ENCODE results near the genes S1PR1 and EEIG2.

- RRBS = no CpG with 5 or more reads among the region's 10 CpGs
Observed at GRCh38 chr1:101024974-101025647, 473 bp downstream of the DPH5 start.

GRCh38 chr1:101236736-101237351, at the start of gene S1PR1:
Gene S1PR1 (plus strand): TSS chr1:101237019.
- RRBS = 2% methylated on average over 16 of the region's 42 CpGs

DNA sequence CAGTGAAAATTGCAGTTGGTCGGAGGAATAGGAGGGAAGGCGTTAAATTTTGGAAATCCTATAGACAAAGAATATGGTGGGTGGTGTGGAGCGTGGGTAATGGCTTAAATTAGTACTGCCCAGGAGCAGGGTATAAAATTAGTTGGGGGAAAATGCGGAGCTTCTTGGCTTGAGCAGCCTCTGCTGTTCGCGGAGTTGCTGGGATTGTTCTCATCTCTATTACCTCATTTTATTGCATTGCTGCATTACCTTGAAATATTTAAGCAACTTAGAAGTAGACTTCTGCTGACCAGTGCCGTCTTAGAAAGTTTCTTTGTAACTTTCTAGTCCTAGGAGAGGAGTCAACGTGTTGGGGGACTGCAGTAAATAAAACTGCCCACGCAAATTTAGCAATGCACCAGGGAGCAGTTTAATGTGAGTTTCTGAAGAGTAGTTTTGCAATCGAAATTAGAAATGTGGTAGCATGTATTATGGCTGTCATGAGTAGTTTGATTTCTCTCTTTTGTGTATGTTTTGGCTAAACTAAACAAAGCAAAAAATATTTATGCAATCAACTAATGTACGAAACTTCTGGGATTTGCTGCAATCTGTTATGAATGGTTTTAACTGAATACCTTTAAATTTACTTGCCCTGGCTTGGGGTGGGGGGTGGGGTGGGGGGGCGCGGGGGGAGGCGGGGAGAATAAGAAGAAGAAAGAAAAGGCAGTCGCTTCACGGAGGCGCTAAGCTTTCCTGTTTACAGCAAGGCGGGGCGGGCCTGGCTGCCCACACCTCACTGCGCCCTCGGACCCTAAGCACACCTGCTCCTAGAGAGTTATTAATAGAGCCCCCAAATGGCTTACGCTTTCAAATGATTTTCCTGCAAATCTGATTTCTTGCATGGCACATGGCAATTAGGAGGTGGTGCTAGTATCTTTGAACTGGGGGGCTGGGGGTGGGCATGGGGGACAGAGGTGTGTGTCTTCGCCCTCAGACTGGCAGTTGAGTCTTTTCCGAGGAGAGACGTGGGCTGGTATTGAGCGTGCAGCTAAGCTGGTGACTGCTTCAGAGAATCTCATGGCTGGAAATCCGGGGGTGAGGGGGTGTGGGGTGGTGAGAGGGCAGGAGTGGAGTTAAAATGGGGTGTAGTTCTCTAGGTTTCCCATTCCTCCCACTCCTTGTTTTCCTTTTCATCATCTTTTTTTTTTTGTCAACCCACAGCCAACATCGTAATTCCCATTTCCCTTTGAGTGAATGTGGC, 953 bp downstream of the S1PR1 start:
- RRBS = no CpG with 5 or more reads among the region's 28 CpGs

GRCh38 chr1:101257864-101258456, 21.1 kb downstream of the S1PR1 start:
- RRBS = no CpG with 5 or more reads among the region's 1 CpG

DNA sequence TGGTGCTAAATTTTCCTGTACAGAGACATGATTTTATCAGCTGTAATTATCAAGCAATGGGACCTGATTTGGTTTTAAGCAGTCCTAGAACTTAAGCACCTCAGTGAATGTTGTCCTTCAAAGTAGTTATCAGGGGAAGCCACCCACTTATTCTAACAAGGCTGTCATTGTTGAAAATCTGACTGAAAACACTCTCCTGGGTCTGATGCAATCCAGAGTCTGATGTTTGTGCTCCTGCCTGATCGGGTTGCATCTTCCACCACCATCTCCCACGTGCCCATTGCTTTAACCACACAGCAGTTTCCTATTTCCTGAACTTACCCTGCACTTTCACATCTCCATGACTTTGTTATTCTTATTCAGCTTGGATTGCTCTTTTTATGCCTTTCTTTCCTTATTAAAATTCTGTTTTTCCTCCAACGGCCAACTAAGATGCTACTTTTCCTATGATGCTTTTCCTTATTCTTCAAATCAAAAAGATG, 54.9 kb downstream of the S1PR1 start:
- RRBS = no CpG with 5 or more reads among the region's 3 CpGs

DNA sequence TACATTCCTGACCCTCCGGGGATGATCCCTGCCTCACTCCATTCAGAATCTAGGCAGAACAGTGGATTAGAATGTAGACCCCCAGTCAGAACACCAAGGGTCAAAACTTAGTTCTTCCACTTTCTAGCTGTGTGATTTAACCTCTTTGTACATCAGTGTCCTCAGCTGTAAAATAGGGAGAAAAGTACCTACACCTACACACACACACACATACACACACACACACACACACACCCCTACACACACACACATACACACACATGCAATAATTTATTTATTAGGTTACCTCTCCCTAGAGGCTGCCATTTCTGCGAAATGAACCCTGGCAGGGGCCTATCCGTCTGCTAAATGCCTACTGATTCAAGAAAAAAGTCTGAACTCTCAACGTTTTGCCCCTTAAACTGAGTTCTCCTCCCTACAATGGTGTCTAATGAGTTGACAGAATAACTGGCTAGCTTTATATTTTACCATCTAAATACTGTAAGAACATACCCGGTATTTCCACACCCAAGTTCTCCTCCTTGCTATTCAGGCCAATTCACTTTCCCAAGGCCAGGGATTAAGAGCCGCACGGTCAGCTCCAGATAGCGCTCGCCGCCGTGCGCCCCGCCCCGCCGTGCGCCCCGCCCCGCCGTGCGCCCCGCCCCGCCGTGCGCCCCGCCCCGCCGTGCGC, 459 bp upstream of the RNPC3 start:
- RRBS = no CpG with 5 or more reads among the region's 28 CpGs

- RRBS = no CpG with 5 or more reads among the region's 3 CpGs
Observed at GRCh38 chr1:103561519-103561997, 9.8 kb upstream of the AMY2B start.

DNA sequence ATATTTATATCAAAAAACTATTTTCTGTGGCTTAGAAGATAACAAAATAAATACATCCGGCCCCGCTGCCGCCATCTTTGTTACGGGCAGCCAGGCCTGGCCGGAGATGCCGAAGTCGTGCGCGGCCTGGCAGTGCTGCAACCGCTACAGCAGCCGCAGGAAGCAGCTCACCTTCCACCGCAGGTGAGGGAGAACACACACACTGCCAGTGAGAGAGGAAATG, 323.1 kb downstream of the AMY1C start:
- RRBS = no CpG with 5 or more reads among the region's 12 CpGs

GRCh38 chr1:107877792-107878036, 87.3 kb downstream of the VAV3 start:
- RRBS = no CpG with 5 or more reads among the region's 1 CpG

DNA sequence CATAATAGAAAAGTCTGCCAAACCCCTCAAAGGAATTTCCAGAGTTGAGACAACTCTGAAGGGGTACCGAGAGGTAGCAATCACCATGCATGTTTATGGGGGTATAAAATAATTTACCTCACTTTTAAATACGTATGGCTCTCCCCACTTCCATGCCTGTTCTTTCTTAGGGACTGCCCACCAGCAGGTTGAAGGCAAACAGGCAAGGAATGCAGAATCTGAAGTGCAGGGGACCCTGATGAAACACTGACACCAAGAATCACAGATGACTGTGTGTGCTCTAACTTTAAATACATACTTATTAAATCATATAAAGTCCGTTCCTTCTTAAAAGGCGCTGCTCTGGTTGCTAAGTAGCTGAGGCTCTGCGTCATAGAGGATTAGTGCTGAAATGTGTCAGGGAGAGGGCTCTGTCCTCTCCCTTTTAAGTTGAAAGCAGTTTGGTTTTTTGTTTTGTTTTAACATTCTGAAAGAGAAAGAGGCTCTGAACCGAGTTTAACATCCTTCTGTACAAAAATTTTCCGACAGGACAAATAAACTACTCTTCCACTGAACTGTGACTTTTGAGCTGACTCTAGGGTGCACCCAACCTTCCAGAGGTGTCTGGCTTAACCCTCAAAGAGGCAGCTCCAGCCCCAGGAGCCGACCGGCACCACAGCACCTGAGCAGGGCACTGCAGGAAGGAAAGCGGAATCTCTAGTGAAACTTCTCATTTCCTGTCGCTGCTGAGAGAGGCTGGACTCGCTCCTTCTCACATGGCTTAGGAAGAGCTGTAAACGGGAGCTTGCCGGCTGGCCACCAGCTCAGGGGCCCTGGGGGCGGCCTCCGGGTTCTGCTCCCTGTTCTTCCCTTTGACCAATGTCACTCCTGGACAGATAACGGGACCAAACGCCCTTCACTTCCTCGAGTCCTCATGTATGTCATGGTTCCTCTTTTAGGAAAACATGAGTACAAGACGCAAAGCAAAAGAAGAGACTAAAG, 1.4 kb downstream of the VAV3 start:
- RRBS = 3% methylated on average over 3 of the region's 20 CpGs

DNA sequence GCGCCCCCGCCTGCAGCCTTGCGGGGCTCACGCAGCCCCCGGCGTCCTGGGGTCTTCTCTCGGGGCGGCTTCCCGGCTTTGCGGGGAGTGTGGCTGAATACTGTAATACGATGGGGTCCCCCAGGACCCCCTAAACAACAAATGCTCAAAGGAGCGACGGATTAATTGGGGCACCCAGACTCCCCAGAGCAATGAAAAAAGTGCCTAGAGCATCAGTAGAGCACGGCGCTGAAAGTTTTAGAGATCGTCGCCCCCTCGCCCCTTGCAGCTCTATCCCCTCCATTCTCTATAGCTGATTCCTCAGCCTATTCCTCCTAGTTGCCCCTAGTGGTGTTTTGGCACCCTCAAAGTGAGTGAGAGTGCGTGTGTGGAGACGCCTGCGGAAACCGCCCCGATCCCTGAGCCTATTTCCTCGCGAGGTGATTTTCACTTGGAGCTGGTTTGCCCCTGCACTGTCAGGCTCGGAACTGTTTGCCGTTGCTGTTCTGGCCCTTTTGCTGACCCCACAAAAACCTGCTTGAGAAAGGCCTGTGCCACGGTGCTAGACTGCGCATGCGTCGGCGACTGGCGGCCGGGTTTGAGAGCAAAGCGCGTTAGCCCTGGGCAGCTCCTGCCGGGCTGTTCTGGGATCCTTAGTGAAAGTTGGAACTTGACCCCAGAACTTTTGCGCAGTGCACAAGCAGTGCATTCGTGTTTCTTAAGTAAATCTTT, 512 bp upstream of the VAV3 start:
- RRBS = 2% methylated on average over 4 of the region's 39 CpGs

DNA sequence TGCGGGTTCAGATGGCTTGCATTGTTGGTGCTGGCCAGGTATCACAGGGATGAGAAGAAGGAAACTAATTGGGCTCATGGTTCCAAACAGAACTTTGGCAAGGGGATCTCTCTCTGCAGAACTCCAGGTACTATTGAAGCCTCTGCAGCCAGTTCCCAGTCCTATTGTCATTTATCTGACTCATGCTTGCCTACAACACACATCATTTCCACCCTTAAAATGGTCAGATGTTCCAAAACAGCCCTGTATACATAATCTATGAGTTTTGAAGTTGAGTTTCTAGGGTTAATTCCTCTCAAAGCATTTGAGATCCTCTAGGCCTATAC, 88.6 kb upstream of the VAV3 start:
- RRBS = no CpG with 5 or more reads among the region's 1 CpG

GRCh38 chr1:108166619-108167146, 33.5 kb downstream of the SLC25A24 start:
- RRBS = no CpG with 5 or more reads among the region's 9 CpGs

DNA sequence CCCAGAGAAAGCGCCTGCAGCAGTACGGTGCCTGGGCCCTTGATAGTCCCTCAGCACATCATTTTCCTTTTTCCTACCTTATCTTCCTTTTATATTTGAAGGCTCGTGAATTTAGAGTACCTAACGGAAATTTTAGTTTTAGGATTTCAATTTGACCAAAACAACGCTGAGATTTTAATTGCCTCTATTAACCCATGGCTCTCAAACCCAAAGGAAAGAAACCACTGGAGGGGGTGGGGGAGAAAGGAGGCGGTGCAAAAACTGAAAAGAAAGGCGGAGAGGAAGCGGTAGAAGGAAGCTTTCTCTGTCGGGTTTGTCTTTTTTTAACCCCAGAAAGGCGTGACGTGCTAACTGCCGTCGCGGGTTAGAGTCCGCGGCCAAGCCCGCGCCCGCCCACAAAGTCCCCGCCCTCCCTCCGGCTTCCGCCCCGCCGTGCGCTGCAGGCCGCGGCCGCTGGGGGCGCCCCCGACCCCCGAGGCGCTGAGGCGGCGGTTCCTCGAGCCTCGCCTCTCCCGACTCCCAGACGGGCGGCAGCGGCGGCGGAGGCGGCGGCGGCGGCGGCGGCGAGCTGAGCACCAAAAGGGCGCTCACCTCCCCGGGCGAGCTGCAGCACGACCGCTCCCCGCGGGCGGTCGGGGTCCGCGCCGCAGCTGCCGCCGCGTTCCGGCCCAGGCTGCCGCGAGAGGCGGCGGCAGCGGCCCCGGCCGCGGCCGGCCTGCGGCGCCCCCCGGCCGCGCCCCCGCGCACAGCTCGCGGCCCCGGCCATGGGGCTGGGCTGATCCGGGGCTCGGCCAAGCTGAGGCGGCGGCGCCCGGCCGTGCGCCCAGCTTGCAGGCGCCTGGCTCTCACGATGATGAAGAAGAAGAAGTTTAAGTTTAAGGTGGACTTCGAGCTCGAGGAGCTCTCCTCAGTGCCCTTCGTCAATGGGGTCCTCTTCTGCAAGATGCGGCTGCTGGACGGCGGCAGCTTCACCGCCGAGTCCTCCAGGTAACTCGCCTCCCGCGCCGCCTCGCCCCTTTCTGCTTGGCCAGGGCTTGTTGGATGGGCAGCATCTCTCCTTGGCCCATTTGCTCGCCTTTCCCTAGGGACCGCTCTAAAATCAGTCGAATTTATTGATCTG, at the start of gene EEIG2:
Gene EEIG2, plus strand, starts transcription at position 522 of the 1,120 bp plus-strand sequence.
- RRBS = 1% methylated on average over 21 of the region's 110 CpGs

DNA sequence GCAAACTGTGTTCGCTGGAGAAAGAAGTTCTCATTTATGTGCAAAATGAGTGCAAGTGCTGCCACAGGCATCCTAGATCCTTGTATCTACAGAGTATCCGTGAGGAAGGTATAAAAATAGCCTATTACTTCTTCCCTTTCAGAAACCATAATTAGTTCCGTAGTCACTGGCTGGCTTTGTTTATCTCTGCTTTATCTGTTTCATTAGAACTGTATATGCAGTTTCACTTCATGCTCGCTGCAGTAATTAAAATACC, 40.6 kb downstream of the EEIG2 start:
- RRBS = no CpG with 5 or more reads among the region's 4 CpGs

GRCh38 chr1:108617566-108618288, 43.2 kb downstream of the HENMT1 start:
- RRBS = no CpG with 5 or more reads among the region's 7 CpGs

DNA sequence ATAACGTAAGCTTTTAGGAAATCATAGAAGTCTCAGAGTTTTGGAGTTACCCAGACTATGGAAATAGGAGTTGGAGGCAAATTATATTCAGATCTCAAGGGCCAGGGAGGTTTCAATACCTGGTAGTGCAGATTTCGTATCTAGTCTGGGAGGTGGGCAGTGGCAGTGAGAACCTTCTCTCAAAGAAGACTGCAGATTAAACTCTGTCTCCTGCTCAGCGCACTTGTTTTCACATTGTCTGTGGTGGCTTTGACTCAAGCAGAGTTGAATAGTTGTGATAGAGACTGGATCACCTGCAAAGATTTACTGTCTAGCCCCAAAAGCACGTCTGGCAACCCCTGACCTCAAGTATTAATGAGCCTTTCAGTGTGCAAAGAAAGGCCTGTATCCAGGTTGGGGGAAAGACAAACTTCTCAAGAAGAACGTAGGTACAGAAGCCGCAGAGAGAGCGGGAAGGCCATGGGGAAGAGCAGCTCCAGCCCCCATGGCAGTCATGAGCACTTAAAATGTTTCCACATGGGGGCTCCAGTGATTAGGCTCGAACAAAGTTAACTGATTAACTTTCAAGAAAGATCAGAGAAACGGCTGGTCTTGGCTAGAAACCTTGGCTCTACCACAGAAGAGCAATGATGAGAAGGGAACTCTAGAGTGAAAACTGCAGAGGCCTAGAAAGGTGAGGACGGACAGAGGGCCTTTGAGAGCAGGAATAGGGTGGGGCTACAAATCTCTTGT, 15.3 kb downstream of the HENMT1 start:
- RRBS = no CpG with 5 or more reads among the region's 10 CpGs

- RRBS = no CpG with 5 or more reads among the region's 5 CpGs
Observed at GRCh38 chr1:108852068-108852521, 4.8 kb downstream of the AKNAD1 start.

DNA sequence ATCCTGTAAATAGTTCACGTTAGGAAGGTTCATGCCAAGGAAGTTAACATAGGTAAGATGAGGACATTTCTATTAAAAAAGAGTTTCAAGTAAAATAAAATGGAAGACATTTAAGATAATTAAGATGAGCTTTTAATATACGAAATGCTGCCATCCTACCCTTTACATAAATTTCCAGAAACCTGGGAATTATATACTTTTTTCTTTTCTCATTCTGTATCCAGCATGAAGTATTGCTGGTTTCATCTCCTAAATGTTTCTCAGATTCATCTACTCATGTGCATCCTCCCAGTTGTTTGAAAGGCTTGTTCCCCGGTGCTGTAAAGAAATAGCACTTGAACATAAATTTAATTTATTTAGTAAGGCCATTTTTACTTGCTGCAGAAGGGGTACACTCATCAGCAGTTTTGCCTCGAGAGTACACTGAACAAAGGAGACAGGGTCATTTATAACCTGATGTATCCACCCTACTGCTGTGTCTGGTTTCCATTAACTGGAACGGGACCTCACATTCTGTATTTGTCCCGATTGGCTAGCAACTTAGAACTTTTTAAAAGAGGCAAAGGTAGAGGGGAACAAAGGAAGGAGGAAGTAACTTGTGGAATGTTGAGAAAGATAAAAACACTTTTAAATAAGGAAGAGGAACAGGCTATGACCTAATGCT, 12.1 kb downstream of the GPSM2 start:
- RRBS = no CpG with 5 or more reads among the region's 6 CpGs

Measured in renal cortical epithelial cell (primary cell).